ENCODE measurements around the genes ARRDC3 and GLRX.

- RRBS, result no CpG with 5 or more reads among the region's 5 CpGs
CAGE:
- cytosol, long polyA plus RNA, result no peak
- long polyA plus RNA, result no peak
- nucleus, long polyA plus RNA, result no peak
Observed at GRCh38 chr5:91183597-91184217, 199.4 kb downstream of the ARRDC3 start.

DNA sequence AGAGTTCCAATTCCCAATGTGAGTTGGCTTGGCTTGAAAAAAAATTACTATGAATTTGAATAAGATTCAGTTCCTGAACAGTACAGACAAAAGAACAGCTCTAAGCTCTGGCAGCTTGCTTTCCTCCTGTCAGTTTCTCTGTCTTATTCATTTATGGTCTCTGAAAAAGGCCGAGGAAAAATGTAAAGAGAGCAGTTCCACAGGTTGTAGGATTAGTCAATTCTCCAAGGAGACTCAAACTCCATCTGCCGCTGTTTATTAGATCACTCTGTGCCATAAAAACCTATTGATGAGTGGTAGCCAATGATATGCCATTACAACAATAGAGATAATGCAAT lies 188.3 kb downstream of the ARRDC3 start:
- RRBS, result no CpG with 5 or more reads among the region's 2 CpGs
CAGE:
- cytosol, long polyA plus RNA, result no peak
- long polyA plus RNA, result no peak
- nucleus, long polyA plus RNA, result no peak

DNA sequence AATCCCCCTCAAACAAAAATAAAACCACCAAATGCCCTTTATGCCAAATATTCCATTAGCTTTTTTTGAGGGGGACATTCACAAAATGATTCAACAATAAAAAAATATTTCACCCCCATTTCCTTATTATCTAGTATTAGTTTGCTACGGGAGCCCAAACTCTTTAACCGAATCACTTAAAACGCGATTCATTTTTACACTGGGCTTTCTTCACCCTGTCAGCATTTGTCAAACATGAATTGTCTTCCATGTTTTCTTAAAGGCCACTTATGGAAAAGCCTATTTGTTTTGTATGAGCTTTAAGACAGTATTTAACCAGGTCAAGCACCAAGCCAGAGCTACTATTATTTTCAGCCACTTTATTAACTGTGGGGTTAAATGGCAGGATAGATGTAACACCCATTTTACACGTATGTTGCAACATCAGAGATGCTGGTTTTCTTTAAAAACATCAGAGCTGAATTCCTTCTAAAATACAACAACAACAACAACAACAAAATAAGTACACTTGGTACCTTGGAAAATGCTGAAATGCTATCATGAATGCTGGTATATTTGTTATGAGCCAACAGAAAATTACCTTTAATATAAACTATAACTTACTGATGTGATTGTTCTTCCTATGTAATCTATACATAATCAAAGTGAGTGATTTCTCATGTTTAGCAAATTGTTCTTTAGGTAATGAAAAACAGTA lies 13.7 kb downstream of the ARRDC3 start:
- RRBS, result no CpG with 5 or more reads among the region's 5 CpGs
CAGE:
- cytosol, long polyA plus RNA, result no peak
- long polyA plus RNA, result no peak
- nucleus, long polyA plus RNA, result no peak

GRCh38 chr5:91374389-91375583 lies 8.3 kb downstream of the ARRDC3 start:
- RRBS, result no CpG with 5 or more reads among the region's 8 CpGs
CAGE:
- cytosol, long polyA plus RNA, result no peak
- long polyA plus RNA, result no peak
- nucleus, long polyA plus RNA, result no peak

- RRBS, result no CpG with 5 or more reads among the region's 13 CpGs
CAGE:
- cytosol, long polyA plus RNA, result no peak
- long polyA plus RNA, result no peak
- nucleus, long polyA plus RNA, result no peak
Observed at GRCh38 chr5:91381502-91382327, 1.4 kb downstream of the ARRDC3 start.

- RRBS, result 10% methylated on average over 4 of the region's 54 CpGs
CAGE:
- cytosol, long polyA plus RNA, result start-site peak on the minus strand at chr5:91383317-91383321, 75 reads
- long polyA plus RNA, result start-site peak on the minus strand at chr5:91383317-91383325, 95 and 93 reads in 2 replicates; start-site peak on the plus strand at chr5:91383469-91383491, 11 and 5 reads in 2 replicates
- nucleus, long polyA plus RNA, result start-site peak on the plus strand at chr5:91383470-91383476, 18 reads
Observed at GRCh38 chr5:91382794-91383864, at the start of gene ARRDC3. Gene ARRDC3 (minus strand): TSS chr5:91383317.

DNA sequence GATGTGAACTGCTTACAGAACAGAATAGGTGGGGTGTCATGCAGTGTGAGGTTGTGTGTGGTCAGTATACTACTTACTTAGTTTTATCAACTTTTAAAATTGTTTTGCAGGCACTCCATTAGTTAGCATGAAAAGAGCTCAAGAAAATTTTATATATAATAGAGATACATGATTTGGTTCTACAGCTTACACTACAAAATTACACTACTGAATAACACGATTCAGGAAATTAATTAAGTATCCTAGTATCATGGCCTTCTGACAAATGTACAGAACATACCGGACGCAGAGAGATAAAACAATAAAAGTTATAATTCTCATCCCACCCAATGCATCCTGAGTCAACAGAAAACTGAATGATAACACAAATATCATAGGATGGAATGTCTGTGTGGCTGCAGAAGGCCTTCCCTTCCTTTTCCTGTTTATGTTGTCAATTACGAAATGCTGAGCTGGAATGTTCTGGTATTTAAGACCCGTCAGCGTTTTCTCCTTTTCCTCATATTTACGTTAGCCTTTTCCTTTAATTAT lies 223.9 kb upstream of the NR2F1 start:
- RRBS, result no CpG with 5 or more reads among the region's 7 CpGs
CAGE:
- cytosol, long polyA plus RNA, result no peak
- long polyA plus RNA, result no peak
- nucleus, long polyA plus RNA, result no peak

DNA sequence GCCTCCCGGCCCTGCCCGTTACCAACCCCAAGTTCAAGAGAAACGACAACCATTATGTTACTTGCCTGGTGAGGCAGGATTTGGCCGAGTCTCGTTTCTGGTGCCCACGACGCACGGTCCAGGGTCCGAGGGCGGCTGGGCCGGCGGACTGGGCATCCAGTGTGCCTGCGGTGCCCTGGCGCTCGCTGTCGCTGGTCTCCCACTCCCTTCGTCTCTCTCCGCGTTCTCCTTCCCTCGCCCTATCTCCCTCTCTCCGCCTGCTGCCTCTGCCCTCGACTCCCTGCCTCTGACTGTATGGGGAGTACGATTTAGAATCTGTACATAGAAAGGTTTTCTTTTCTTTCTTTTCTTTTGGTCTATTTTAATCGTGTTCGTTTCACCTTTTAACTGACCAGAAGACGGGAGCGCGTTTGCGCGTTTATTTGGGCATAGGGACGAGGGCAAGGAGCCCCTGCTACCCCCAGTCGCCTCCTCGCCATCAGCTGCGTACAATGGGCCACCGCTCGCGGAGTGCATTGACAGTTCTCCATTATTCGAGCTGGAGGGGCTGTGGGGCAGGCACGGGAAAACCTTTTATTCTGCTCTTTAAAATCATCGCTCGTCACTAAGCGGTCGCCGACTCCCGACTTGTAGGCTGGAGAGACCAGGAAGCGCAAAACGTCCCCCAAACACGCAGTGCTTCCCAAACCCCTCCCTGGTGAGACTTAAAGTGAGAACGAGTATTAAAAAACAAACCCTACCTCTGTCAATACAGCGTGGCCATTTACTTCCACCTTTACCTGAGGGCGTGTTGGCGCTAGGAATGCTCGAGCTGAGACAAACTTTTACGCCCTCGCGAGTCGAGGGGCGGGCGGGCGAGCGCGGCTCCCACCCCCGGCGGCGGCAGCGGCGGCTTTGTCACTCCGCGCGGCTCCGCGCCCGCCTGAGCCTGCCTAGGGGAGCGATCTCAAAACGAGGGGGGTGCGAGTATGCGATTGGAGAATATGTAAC lies 2.3 kb upstream of the NR2F1 start:
- RRBS, result no CpG with 5 or more reads among the region's 77 CpGs
CAGE:
- cytosol, long polyA plus RNA, result no peak
- long polyA plus RNA, result no peak
- nucleus, long polyA plus RNA, result no peak

DNA sequence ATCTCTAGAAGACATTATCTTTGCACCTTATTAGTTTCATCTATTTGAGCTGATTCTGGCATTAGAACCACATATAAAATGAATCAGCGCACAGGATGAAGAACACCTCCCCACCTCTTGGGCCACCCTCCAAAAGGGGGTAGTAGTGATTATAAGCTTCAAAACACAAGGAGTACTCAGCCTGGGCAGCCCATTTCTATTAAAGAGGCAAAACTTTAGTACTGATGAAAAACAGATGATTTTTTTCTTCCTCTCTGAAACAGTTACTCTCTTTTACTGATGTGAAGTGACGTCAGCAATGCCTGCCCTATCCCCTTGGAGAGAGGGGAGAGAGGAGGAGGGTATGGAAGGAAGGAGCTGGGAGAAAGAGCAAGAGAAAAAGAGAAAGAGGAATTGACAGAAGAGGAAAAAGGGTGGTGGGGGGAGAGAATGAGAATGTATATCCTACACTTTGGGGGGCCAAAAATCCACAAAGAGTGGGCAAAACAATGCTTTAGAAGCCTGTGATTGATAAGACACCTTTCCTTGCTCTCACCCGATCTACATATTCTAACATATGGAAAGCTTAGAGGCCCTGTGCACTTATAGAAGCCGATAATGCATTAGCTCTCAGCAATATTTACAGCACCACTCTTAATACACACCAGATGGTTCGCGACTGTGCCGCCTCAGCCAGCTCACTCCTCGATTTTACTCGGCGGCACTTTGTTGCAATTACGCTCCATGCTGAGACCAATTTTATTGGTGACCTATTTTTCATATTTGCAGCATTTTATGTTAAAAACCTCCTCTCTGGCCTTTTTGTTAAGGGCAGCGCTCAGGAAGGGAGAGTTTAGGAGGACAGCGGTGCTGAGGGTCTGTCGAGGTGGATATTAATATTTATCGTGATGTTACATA lies 18.6 kb downstream of the NR2F1 start:
- RRBS, result no CpG with 5 or more reads among the region's 15 CpGs
CAGE:
- cytosol, long polyA plus RNA, result no peak
- long polyA plus RNA, result no peak
- nucleus, long polyA plus RNA, result no peak

GRCh38 chr5:94333128-94333811 lies 221.8 kb upstream of the FAM172A start:
- RRBS, result no CpG with 5 or more reads among the region's 2 CpGs
CAGE:
- cytosol, long polyA plus RNA, result no peak
- long polyA plus RNA, result no peak
- nucleus, long polyA plus RNA, result no peak

GRCh38 chr5:94471505-94471889 lies 146.9 kb downstream of the KIAA0825 start:
- RRBS, result no CpG with 5 or more reads among the region's 3 CpGs
CAGE:
- cytosol, long polyA plus RNA, result no peak
- long polyA plus RNA, result no peak
- nucleus, long polyA plus RNA, result no peak

- RRBS, result no CpG with 5 or more reads among the region's 6 CpGs
CAGE:
- cytosol, long polyA plus RNA, result no peak
- long polyA plus RNA, result no peak
- nucleus, long polyA plus RNA, result no peak
Observed at GRCh38 chr5:94894396-94895071, 276.1 kb downstream of the SLF1 start.

DNA sequence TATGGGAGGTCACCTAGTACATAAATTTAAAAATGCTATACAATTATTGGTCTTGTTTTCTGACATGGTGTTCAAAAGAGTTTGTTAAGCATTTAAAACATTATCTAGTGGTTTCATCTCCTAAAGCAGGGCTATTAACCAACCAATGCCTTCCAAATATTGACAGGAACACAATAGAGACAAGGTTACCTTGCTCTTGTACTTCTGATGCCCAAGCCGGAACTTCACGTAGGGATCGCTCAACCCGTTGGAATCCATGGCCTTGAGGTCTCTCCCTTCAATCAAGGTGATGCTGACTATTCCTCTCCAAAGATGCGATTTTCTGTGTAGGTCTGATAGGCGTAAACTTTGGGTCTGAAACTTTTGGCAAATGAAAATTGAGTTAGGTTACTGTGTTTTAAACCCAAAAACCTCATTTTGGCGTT lies 294.2 kb downstream of the SLF1 start:
- RRBS, result no CpG with 5 or more reads among the region's 7 CpGs
CAGE:
- cytosol, long polyA plus RNA, result no peak
- long polyA plus RNA, result no peak
- nucleus, long polyA plus RNA, result no peak

- RRBS, result no CpG with 5 or more reads among the region's 5 CpGs
CAGE:
- cytosol, long polyA plus RNA, result no peak
- long polyA plus RNA, result no peak
- nucleus, long polyA plus RNA, result no peak
Observed at GRCh38 chr5:95478045-95478678, 76.6 kb downstream of the SKIC3 start.

DNA sequence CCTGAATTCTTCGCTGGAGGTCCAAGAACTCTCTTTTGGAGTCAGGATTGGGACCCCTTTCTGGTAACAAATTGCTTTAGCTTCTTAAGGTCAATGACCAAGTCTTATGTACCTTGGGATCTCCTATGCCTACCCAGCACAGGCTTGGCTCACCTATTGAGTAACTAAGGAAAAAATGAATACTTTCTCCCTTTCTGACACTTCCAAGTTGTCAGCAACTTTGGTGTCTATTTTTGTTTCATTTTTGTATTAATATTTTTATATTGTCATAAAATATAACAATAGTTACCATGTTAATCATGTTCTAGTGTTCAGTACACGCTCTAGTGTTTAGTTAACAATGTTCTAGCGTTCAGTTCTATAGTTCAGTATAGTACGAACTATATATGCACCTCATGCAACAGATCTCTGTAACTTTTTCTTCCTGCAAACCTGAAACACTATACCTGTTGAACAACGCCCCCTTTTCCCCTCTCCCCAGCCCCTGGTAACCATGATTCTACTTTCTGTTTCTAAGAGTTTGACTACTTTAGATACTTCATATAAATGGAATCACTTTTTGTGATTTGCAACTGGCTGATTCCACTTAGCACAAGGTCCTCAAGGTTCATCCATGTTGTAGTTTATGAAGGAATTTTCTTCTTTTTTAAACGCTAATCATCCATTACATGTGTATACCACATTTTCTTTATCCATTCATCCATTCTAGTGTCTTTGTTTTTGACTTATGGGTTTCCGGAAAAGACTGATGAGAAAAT lies 1.7 kb upstream of the RHOBTB3 start:
- RRBS, result no CpG with 5 or more reads among the region's 7 CpGs
CAGE:
- cytosol, long polyA plus RNA, result no peak
- long polyA plus RNA, result no peak
- nucleus, long polyA plus RNA, result no peak

DNA sequence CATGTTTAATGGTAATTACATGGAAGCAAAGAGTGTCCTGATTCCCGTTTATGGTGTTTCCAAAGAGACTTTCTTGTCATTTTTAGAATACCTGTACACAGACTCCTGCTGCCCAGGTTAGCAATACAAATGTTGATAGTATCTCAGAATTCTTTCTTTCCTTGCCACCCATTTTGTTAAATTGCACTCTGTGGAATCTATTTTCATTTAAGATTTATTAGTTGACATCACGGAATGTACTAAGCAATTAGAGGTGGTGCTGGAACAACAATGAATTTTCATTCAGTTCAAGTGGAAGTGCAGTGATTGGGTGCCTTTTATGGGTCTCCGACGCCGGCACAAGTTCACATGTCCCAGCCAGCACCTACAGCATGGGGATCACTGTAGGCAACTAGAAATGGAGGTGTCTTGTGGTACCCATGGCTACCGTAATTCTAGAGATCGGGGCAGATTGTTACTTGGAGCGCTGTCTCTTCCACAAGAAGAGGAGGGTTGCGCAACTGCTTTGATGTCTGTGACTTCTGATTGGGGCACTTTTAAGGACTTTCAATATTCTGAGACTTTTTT lies 42.1 kb downstream of the GLRX start:
- RRBS, result no CpG with 5 or more reads among the region's 9 CpGs
CAGE:
- cytosol, long polyA plus RNA, result no peak
- long polyA plus RNA, result no peak
- nucleus, long polyA plus RNA, result no peak

DNA sequence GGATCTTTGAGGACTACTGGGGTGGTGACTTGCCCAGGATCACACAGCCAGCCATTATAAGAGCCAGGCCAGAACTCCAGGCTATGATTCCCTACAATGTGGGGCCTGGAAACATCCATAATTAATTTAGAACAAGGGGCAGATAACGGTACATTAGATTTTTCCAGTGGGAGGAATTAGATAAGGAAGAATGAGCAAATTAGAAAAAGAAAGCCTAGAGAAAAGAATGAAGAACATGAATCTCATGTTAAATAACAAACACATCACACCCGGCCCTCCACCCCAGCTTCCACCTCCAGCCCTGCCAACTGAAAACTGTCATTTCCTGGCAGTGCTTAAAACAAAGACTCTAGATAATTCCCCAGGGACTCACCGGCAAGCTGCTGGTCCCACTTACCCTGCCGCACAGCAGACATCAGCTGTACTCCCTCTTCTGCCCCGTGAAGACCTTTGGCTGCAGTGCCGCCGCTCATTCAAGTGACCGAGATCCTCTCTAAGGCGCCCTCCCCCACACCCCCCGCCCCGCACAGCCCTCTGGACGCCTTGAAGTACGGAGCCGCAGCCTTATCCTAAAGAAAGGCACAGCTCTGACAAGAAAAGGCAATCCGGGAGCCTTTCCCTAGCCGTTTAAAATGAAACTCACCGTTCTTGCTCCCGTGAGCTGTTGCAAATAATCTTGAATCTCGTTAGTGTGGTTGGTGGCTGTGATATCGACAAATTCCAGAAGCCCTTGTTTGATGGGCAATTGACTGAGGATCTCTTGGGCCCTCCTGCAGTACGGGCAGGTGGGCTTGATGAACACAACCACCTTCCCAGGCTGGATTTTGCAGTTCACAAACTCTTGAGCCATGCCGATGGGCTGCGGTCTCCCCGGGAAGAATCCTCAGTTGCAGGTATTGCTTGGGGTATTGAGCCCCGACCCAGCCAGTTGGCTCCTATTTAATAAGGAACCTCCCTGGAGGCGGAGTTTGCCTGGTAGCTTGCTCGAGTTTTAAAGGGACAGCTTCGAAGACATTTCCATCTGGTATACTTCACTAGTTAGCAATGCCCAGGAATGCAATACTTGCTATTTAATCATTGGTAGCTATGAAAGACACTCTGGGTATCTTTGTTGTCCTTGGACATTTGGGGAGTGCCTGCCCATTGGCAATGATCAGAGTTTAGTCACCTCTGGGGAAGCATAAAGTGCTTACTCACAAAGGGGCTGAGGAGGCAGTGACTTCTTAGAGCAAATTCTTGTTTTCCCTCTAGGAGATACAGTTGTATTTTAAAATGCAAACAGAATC lies at the start of gene GLRX:
TSS of gene GLRX (minus strand) at position 914 of the 1,286 bp plus-strand sequence.
- RRBS, result 17% methylated on average over 2 of the region's 28 CpGs
CAGE:
- cytosol, long polyA plus RNA, result start-site peak on the minus strand centred at position 891 of the sequence, 63 bp wide, 772 reads
- long polyA plus RNA, result start-site peak on the minus strand centred at position 891 of the sequence, 63 bp wide, 967 and 1,096 reads in 2 replicates
- nucleus, long polyA plus RNA, result start-site peak on the minus strand centred at position 889 of the sequence, 57 bp wide, 457 reads

DNA sequence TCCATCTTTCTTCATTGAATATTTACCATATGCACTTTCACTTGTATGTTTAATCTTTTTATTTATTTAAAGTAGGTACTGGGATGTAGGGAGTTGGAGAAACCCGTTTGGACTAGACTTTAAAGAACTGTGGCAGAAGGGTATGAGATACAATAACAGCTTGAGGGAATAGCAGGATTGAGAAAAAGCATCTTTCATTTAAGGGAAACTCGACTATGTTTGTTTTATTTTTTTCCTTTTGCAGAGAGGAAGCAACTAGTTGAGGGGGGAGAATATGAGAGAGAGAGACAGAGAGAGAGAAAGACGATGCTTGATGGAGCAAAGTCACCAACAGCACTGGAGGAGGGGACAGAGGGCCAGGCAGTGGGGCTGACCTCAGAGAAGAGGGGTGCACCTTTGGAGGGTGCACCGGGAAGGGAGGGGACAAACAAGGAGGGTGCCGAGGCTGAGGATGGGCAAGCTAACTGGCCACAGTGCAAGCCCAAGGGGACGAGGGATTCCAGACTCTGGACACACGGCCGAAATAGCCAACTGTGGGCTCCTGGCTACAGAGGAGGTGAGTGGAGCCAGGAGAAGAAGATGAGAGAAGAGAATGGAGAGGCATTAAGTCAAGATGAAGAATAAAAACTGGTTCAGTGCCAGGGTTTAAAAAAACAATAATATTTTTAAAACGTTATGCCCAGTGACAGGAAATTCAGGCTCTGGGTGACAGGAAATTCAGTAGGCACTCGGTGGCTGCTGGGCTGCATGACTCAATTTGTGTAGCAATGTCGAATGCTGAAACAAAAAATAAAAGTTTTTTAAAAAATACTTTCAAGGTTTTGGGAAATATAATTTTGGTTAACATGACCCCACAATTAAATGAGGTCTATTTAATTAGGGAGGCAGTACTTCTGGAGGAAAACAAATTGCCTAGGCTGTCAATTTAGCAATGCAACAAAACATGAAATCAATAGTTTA lies 13.2 kb upstream of the GLRX start:
- RRBS, result no CpG with 5 or more reads among the region's 11 CpGs
CAGE:
- cytosol, long polyA plus RNA, result no peak
- long polyA plus RNA, result no peak
- nucleus, long polyA plus RNA, result no peak

DNA sequence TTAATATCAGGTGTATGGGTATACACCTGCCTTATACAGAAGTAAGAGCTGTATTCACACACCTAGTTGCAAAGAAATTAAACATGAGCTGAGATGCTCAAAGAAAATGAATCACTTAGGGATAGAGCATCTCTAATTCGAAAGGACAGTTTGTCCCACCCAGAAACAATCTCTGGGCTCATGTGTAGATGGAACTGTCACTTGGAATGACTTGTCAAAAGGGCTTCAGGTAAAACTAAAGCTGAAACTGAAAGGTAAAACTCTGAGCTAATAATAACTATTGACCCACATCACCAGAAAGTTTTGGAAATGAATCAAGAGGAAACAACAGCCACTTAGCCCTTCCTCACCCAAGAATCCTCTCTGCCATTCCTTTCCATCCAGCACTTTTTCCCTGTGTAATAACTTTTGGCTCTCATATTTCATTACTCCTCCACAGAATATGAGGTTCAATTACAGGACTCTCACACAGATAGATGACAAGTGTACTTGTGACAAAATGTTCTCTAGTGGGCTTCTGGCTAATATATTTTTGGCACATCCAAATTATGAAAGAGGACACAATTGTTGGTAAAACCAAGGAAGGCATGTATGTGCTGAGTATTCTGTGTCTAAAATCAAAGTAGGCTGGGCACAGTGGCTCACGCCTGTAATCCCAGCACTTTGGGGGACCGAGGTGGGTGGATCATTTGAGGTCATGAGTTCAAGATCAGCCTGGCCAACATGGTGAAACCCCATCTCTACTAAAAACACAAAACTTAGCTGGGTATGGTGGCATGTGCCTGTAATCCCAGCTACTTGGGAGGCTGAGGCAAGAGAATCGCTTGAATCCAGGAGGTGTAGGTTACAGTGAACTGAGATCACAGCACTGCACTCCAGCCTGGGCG lies 14.2 kb upstream of the GLRX start:
- RRBS, result no CpG with 5 or more reads among the region's 5 CpGs
CAGE:
- cytosol, long polyA plus RNA, result no peak
- long polyA plus RNA, result no peak
- nucleus, long polyA plus RNA, result no peak

GRCh38 chr5:95842982-95843619 lies 20.6 kb upstream of the GLRX start:
- RRBS, result no CpG with 5 or more reads among the region's 11 CpGs
CAGE:
- cytosol, long polyA plus RNA, result no peak
- long polyA plus RNA, result no peak
- nucleus, long polyA plus RNA, result no peak